Measurements from ENCODE around the genes MCM10 and PHYH.

DNA sequence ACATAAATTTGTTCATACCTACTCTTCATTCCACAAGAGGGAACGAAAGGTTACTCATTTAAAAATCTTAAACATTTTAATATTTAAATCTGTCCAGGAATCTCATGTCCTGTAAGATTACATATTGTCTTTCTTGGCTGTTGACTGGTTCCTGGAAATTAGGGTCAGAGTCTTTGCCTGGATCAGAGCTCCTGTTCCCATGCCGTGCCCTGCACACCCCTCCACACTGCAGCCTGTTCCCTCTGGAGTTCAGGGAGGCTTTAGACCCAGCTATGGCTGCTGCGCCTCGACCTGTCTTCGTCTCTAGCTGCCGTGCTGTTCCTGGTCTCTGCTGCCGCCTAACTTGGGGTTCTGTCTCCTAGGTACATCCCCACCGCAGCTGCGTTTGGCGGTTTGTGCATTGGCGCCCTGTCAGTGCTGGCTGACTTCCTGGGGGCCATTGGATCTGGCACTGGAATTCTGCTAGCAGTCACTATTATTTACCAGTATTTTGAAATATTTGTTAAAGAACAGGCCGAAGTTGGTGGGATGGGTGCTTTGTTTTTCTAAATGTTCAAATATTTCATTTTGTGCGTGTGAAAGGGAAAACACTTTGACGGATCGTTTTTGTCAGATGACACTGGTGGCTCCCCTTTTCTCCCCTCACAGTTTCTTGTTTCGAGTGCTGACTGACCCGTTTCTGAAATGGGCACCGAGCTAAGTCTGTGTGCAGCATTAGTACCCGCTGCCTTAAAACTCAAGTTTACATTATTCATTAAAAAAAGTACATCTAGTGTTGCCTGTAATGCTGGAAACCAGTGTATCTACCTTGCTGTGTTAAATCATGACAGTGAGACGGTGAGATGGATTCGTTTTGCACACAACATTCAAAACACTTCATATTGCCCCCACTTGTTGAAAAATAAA lies 31.5 kb downstream of the NUDT5 start:
- RRBS: no CpG with 5 or more reads among the region's 21 CpGs

- RRBS: no CpG with 5 or more reads among the region's 18 CpGs
Observed at GRCh38 chr10:12489628-12490157, 140.3 kb downstream of the CAMK1D start.

DNA sequence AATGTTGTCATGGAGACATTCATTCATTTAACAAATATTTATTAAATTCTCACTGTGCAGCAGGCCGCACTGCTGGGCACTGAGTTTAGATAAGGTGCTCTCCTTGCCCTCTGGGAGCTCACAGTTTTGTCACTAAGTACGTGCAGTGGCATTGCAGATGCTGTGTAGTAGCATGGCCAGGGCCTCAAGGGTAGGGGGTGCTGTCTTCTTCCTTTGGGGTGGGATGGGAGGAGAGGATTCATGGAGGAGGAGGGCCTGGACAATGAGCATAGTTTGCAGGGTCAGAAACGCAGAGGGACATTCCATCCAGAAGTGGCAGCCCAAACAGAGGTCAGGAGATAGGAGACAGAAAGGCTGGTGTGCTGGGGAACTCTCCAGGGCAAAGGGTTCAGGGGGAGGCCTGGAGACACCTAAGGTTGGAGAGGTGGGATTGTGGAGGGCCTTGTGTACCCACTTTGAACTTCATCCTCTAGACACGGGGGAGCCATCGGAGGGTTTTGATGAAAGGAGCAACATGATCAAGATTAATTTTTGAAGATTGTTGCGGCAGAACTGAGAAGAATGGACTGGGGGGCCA lies 207.0 kb downstream of the CAMK1D start:
- RRBS: no CpG with 5 or more reads among the region's 6 CpGs

DNA sequence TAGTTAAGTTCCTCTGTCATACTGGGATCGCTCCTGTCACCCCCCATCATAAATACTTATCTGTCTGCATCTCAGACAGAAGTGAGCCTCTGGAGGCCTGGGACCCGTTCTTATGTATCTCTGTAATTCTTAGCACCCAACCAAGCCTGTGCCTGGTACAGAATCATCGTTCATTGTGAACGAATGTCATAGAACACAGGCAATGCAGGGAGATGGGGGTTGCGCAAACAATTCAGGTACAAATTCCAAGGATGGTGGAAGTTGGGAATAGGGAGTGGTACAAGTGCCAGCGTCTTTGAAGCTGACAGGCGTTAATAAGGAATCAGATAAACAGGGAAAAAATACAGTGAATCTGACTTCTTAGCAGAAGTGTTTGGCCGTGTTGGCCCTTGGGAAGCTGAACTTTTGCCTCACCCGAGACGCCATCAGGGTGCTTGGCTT lies 254.7 kb downstream of the CAMK1D start:
- RRBS: no CpG with 5 or more reads among the region's 10 CpGs

DNA sequence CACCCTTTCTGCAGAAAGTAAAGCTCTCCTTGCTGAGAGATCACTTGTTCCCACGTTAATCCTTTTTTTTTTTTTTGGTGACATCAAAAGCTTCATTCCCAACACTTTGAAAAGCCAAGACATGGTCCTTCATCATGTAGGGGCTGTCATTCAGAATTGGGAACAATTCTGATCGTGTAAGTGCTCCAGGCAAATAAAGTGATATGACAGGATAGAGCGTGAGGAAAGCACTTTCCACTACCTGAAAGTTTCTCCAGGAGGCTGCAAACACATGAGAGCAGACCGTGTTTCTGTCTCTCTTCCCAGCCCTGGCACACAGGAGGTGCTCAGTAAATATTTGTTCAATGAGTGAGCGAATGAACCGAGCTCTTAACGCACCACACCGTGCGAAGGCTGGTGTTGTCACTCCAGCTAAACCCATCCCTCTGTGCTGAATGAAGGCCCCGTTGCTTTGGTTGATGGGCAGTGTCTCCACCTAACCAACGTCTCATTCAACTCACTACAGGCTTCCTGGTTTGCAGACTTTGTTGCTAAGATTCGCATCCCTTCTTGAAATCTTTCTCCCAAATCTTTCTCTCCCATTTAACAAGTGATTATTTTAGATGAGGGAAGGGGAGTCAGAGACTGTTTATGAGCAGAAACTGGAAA lies 282.4 kb downstream of the CAMK1D start:
- RRBS: no CpG with 5 or more reads among the region's 12 CpGs

GRCh38 chr10:12639613-12640130 lies 290.3 kb downstream of the CAMK1D start:
- RRBS: no CpG with 5 or more reads among the region's 7 CpGs

GRCh38 chr10:12720362-12720770 lies 281.1 kb downstream of the CCDC3 start:
- RRBS: no CpG with 5 or more reads among the region's 3 CpGs

GRCh38 chr10:12812457-12812850 lies 189.1 kb downstream of the CCDC3 start:
- RRBS: no CpG with 5 or more reads among the region's 8 CpGs

DNA sequence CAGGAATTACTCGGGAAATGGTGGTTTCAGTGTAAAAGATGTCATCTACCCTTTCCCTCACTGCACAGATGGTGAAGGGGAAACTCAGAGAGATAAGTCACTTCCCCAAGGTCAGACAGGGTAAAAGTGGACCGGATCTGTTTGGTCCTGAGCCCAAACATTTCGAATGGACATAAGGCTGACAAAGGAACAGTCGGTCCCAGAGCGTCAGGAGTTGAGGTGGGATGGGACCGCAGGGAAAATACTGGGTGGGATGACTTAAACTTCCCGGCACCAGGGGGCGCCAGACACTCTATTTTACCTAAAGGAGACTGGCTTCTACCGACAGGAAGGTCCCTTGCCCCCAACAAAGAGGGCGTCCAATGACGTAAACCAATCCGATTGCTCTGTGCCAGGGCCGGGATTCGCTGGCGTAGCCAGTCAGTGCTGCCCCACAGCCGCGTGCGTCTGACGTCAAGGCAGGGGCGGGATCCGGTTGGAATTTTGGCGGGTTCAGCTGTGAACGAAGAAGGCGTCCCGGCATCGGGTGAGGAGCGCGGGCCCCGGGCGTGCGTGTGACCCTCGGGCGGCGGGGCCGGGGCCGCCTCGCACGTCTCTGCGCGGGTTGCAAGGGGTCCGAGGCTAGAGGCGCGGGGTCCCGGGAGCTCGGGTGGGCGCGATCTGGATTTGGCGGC lies at the start of gene MCM10:
TSS of gene MCM10 (plus strand) at position 478 of the 674 bp plus-strand sequence.
- RRBS: 1% methylated on average over 26 of the region's 48 CpGs

DNA sequence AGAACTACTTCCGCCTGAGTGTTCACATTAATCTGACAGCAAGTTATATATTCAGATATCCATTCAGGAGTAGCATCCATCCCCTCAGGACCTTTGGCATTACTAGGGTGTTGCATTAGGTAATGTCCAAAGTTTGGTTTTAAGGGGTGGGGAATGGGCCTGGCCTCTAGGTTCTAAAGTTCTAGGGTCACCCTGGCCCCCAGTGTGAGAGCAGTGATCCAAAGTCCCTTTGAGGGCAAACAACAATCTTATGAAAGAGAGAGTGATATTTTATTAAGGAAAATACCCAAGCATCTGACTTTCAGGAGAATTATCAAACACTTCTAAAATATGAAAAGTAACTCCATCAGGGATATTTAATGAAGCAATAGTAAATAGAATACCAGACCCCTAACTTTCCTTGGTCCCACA lies 12.3 kb downstream of the MCM10 start:
- RRBS: no CpG with 5 or more reads among the region's 1 CpG

DNA sequence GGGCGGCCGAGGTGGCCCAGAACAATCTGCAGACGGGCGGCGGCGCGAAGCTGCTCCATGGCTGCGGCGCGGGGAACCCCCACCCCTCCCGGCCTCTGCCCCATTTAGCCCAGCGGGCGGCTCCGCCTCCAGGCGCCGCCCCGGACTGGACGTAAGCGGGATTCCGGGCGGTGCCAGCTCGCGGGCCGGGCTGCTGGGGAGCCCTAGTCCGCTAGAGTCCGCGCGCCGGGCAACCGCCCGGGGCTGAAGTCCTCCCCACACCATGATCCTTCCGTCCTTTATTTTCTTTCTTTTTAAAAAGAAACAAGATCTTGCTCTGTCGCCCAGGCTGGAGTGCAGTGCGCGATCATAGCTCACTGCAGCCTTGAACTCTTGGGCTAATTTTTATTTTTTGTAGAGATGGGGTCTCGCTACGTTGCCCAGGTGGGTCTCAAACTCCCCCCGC lies at the start of gene PHYH:
TSS of gene PHYH (minus strand) at position 81 of the 445 bp plus-strand sequence.
- RRBS: 2% methylated on average over 18 of the region's 38 CpGs

GRCh38 chr10:13346951-13347924 lies 855 bp downstream of the SEPHS1 start:
- RRBS: 1% methylated on average over 47 of the region's 117 CpGs

GRCh38 chr10:13526792-13527492 lies 1.9 kb downstream of the BEND7 start:
- RRBS: no CpG with 5 or more reads among the region's 6 CpGs

DNA sequence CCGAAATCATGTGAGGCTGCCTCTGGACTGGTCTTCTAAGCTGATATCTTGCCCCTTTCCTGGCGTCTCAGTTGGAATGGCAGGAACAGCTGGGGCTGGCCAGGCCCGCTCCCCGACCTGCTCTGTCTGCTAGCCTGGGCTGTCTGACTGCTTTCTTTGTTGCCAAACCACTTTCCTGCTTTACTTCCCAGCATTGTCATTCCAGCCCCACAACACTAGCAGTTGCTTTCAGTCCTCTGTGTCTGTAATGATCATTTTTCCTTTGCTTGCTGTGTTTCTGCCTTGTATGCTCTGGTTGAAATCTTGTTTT lies 21.5 kb downstream of the PRPF18 start:
- RRBS: no CpG with 5 or more reads among the region's 4 CpGs

DNA sequence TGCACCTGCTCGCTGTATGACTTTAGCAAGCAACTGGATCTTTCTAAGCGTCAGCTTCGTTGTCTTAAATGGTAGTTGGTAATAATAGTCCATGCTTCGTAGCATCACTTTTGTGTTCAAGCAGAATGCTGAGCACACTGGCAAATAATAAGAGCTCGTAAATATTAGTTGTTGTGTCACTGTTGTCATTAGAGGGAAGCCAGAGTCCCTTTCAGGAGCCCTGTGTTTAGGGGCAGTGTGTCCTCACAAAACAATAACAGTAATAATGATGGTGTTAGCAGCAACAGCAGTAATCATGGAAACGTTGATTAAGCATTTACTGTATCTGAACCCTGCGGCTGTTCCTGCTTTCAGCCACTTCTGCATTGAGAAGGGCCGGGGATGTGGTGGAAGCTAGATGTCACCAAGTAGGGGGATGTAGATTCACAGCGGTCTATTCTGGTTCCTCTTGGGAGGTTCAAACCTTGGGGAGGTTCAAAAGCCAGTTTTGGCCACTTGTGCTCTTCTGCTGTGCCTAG lies 44.7 kb downstream of the PRPF18 start:
- RRBS: no CpG with 5 or more reads among the region's 9 CpGs

GRCh38 chr10:13632298-13632803 lies 45.6 kb downstream of the PRPF18 start:
- RRBS: no CpG with 5 or more reads among the region's 5 CpGs

DNA sequence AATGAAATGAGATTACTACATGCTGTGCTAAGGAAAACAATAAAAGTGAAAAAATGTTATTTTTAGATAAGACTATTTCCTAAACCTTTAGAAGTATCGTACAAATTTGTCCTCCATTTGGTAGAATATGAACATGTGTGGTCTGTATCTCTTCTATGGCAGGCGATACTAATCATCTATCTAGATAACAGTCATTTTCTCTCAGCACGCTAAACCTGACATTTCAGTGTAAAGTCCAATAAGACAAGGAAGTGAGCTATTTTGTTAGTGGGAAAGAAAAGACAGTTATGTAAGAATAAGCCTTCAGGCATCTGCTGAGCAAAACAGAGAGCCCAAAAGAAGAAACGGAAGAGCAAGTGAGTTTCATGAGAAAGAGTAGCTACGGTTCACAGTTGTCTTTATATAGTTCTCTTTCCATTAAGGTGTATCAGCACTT lies 170.6 kb downstream of the PRPF18 start:
- RRBS: no CpG with 5 or more reads among the region's 5 CpGs

DNA sequence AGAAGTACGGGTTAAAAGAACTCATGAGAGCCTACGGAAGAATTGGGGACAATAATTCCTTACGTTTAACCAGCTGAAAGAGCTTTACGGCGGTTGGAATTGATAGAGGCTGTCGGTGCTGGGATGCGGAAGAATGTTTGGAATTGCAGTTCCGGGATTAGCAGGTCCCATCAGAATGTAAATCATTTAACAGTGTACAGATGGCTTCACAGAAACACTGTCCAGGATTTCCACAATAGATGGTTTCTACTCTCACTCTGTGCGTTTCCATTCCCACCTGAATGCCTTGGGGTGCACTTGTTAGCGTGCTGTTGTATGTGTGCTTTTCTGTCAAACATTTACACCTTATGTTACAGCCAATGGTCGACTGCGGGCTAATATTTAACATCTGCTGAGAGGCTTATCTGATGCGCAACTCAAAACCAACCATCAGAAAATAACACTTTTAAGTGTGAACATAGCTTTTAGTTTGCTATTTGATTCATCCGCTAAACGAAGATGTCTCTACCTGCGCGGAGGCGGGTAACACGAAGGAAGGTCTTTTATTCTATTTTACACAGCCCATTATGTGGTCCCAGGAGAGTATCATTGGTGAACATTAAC lies 178.9 kb downstream of the PRPF18 start:
- RRBS: no CpG with 5 or more reads among the region's 19 CpGs

GRCh38 chr10:13822996-13823472 lies 236.3 kb downstream of the PRPF18 start:
- RRBS: no CpG with 5 or more reads among the region's 6 CpGs

GRCh38 chr10:13887007-13887305 lies 300.2 kb downstream of the PRPF18 start:
- RRBS: no CpG with 5 or more reads among the region's 3 CpGs

Data from aortic smooth muscle cell (primary cell).